ENCODE data around the gene CST11.

DNA sequence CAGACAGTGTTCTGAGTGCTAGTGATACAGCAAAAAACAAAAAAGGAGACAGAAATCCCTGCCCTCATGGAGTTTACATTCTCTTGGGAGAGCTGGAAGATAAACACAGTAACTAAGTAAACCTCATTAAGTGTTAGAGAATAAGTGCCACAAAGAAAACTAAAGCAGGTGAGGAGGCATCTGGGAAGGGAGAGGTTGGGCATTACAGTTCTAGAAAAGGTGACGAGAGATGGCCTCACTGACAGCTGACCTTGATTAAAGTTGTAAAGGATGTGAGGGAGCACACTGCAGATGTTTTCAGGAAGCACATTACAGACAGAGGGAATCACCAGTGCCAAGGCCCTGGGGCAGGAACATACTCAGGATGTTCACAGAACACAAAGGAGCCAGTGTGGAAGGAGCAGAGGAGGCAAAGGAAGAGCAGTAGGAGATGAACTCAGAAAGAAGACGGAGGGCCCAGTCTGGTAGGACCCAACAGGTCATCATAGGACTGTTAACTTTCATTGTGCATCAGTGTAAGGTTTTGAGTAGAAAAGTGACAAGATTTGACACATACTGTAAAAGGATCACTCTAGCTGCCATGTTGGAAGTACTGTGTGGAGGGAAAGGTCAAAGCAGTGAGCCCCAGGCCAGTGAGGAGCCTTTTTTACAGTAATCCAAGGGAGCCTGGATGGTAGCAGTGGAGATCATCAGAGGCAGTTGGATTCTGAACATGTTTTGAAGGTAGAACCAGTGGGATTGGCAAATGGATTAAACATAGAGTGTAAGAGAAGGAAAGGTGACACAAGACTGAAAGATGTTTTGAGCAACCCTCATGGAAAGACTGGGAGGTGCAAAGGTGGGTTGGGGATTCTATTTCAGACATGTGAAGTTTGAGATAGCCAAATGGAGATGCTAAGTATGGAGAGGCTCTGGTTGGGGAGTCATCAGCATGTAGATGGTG is 33.7 kb downstream of the XRN2 start:
- PRO-cap, result no peak

GRCh38 chr20:21390923-21391874 is 6.1 kb downstream of the NKX2-4 start:
- PRO-cap, result no peak

DNA sequence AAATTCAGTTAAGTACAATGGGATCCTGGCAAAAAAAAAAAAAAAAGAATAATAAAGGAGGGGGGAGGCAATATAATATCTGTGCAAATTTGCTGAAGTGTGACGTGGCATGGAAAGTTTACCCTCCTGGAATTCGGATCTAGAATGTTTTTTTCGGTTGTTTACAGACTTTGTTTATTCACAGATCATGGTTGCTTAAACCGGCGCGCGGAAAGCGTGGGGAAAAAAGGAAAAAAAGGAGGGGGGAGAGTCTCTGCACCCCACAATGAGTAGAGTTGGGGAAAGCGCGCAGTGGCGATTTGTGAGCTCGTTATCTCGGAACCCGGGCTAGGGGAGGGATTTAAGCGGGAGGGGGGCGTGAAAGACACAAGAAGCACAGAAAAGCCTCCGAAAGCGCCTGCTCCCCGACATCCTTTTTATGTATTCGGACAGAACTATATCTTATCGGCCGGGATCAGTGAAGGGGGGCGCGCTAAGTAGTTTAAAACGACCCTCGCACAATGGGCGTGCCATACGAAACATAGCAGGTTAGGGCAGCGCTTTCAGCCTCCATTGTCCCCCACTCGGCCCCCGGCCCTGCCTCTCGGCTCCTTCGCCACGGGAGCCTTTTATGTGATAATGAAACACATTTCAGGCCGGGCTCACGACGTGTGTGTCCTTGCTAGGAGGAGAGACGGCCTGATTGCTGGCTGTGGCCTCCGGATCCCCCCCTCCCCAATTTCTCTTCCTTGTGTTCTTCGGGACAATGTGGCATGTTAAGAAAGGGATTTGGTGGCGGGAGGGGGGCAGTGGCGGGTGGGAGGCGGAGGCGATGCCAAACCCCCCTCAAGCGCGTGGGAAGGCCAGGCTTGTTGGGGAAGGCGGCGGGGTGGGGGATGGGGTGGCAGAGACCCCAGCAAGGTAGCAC is 5.4 kb downstream of the FOXA2 start:
- PRO-cap, result no peak

DNA sequence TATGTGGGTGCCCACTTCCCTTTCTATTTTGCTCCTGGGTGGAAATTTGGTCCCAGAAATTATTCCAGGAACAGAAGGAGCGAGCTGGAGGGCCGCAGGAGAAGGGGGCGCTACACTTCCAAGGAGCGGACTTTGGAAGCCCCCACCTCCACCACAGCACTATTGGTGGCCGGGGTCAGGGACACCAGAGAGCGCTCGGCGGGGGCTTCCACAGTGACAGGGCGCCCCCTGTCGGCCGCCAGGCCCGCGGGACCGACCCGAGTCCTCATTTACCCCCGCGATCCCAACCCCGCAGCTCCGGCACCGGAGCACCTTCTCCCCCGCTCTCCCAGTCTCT is 2.2 kb upstream of the FOXA2 start:
- PRO-cap, result no peak

DNA sequence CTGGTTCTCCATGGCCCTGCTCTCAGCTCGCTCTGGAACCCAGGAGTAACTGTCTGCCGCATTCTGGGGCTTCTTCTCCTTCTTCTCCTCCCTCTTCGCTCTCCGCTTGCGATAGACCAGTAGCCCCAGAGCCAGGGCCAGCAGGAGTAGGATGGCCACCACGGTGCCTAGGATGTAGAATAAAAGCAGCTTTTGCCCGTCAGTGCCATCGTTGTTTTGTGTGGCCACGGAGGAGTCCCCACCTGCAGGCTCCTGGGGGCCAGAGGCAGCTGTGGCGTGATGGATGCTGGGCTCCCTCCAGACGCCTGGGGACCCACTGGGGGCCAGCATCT is 1.9 kb downstream of the CD93 start:
- PRO-cap, result no peak

GRCh38 chr20:23092649-23093304 is 6.7 kb upstream of the CD93 start:
- PRO-cap, result no peak

DNA sequence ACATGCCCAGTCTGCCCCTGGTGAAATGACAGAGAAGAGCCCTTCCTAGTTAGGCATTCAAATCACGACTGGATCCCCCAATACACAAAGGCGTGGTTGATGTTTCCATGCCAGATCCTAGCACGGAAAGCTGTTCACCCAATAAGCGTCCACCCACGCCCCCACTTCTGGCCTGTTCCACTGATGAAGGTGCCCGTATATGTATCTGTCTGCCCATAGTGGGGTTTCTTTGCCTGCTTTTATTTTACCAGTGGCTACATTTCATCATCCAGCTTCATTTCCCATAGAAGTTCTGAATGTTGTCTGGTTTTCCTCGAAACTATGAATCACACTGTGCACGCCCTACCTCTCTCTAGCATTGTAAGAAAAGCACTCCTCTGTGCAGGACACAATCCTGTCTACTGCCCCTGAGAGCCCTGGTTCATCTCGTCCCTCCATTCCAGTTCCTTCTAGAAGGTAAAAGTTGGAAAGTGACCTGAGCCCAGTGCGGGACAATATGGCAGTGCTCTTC is 8.8 kb upstream of the CD93 start:
- PRO-cap, result no peak

GRCh38 chr20:23106254-23107051 is 20.3 kb upstream of the CD93 start:
- PRO-cap, result no peak

DNA sequence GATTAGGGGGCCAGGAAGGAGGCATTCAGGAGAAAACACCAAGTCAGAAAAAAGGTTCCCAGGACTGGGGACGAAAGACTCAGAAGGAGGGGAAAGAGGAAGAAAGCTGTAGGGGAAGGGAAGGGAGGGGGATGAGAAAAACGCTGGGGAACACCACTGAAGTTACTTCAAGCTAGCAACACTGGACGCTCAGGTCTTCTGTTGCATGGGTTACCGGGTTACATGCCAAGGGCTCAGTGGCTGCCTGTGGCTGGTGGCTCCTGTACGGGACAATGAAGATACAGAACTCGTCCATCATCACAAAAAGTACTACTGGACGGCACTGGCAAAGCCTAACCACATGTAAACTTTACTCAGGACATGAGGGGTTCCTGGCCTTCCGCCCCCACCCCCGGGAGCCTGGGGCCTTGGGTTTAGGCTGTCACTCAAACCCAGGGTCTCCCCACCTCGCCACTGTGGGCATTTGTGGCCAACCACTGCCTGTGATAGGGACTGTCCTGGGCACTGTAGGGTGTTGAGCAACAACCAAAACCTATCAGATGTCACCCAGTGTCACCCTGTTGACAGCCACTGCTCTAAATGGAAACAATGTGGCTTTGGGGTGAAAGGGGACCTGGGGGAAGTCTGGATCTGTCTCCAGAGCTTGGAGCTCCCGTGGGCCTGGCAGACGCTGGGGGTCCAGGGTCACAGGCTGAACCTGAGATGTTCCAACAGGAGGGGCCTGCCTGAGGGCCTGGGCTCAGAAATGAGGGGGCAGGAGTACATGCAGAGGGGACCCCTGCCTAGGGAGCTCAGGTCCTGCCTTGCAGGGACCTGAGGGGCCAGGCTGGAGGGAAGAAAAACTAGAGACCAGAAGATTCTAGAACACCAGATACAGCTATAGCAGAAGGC is 40.4 kb upstream of the CD93 start:
- PRO-cap, result no peak

- PRO-cap, result no peak
Observed at GRCh38 chr20:23128386-23128869, 42.3 kb upstream of the CD93 start.

DNA sequence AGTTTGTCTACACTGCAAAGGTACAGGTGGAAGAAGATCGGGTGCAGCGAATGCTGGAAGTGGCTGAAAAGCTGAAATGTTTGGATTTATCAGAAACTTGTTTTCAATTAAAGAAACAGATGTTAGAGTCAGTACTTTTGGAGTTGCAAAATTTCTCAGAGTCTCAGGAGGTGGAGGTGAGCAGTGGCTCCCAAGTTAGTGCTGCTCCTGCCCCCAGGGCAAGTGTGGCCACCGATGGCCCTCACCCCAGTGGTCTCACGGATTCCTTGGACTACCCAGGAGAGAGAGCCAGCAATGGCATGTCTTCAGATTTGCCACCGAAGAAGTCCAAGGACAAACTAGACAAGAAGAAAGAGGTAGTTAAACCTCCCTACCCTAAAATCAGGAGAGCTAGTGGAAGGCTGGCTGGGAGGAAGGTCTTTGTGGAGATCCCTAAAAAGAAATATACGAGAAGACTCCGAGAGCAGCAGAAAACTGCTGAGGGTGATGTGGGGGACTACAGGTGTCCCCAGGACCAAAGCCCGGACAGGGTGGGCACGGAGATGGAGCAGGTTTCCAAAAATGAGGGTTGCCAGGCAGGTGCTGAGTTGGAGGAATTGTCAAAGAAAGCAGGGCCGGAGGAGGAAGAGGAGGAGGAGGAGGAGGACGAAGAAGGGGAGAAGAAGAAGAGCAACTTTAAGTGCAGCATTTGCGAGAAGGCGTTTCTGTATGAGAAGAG is 2.8 kb downstream of the GZF1 start:
- PRO-cap, result no peak

DNA sequence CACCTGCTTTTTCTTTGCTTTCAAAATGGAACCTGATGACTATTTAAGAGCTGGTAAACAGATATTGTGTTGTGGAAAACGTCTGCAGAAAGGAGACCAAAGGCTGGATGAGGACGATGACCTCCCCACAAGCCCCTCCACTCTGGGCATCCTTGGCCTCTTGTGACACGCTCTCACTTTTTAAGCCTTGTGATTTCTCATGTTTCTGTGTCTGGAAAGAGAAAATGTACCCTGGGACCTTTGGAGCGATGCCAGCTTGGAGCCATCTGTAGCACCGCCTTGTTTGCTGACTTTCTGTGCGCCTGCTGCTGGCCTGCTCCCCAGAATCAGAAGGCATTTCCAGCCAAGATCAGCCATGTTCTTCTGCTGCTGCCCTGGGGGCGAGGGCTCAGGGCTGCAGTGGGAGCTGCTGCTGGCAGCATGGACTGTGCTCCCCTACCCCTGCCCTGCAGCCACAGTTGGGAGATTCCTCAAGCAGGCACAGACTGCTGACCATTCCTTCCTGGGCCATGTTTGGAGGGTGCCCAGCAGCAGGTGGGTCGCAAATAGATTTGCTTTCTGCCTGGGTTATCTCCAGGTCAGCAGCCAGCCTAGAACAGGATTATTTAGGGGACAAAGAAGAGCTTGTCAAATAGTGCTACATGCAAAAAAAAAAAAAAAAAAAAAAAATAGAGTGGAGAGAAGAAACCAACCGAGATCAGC is 3.4 kb upstream of the CSTL1 start:
- PRO-cap, result no peak

DNA sequence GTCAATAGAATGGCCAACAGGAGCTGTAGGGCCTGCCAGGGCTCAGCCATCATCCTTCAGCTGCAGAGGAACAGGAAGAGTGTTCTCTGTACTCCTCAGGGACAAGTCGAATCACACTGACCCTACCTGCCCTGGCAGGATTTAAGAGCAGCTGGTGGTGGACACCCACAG is at the start of gene CST11:
CST11 (minus strand) TSS at position 118 of the 171 bp plus-strand sequence.
- PRO-cap, result no peak

- PRO-cap, result no peak
Observed at GRCh38 chr20:23634947-23635611, 2.7 kb downstream of the CST3 start.

DNA sequence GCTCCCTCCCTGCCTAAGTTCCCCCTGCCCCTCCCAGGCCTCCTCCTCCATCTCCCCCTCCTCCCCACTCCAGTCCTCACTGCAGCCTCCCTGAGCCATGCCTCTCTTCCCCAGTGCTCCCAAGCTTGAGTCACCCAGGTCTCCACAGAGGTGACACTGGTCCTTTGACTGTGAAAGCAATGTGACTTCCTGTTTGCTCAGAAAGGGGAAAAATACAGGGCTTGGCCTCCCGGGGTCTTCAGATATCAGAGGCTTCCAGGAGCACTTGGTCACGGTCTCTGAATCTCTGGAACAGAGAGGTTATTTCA is 296 bp upstream of the CST4 start:
- PRO-cap, result no peak

GRCh38 chr20:23980939-23981525 is 7.5 kb downstream of the GGTLC1 start:
- PRO-cap, result no peak

GRCh38 chr20:23986523-23987011 is 2.0 kb downstream of the GGTLC1 start:
- PRO-cap, result no peak

- PRO-cap, result no peak
Observed at GRCh38 chr20:24027135-24027735, 38.7 kb upstream of the GGTLC1 start.

DNA sequence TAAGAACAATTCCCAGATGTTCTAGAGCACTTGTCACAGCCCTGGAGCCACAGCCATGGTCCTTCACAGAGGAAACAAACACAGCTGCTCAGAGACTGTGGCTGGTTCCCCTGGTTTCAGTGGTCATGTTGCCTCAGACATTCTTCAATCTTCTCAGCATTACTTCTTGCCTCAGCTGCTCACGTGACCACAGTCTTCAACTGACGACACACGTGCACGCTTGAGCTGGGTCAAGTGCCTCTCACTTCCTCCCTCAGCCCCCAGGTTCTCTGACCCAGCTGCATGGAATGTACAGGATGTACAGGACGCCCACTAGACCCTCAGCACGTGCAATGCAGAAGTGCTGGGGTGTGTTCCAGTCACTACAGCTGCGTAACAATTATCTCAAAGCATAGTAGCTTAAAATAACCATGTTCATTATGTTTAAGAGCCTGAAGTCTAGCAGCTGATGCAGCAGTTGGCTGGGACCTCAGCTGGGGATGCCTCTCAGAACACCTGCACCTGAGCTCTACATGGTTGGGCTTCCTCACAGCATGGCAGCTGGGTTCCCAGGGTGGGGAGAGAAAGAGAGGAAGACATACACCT is 159.9 kb upstream of the GGTLC1 start:
- PRO-cap, result no peak

DNA sequence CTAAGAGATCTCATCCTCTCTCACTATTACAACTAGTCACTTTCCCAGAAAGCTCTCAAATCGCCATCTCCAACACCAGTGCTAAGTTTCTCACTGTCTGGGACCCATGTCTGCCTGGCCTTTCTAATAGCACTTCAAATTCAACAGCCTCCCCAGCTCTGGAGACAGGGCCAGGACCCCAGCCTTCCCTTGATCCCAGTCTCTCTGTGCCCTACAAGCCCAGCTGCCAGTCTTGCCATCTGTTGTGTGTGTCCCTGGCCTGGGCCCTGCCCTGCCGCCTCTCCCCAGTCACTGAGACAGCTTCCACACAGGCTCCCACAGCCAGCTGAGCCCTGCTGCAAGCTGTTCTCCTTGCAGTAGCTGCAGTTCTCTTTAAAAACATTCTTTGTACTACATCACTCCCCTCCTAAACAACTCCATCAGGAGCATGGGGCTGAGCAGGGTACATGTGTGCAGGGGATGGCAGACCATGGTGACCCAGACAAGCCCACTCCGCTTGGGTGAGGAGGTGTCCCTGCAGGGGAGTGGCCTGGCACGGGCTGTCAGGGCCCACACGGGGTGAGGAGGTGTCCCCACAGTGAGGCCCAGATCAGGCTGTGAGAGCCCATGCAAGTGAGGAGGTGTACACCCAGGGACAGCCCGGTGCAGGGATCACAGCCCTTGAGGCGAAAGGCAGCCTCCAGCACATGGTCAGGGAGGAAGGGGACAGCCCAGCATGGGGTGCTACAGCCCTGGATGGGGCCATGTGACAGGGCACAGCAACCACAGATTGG is 16.1 kb downstream of the CST7 start:
- PRO-cap, result no peak

Data from A673 (cell line).